Ascending aorta (tissue), 1 donor: ENCODE measurements around the genes FAM83B and GFRAL.

GRCh38 chr6:53633824-53634755 lies 31.5 kb downstream of the KLHL31 start:
- PRO-cap: no peak

DNA sequence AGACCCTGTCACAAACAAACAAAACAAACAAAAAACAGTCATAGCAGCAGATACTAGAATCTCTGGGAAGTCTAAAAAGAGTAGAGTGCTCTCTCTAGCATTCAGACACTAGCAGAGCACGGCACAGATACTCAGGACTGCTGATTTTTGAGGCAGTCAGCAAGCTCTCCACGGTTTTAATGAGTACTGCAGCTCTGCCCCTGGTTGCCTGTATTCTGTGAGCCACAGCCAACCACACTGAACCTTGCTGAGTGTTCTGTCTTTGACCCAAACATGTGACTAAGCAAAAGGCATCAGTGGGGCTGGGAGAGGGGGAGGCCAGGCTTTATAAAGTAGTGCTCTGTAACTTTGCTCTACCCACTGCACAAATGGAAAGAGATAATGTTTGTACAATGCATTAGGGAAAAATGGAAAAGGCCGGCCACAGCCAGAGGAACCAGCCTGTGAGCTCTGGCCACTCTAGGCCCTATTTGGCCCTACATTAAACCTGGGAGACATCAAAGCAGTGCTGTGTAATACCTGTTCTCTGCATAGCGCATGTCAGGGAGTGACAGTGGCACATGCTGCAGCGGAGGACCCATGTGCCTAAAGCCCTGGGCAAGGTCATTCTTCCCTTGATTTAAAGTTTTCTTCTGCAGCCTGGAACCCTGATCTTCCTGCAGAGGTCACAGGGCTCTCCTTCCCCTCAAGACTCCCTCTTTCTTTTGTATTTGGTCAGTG lies 22.0 kb downstream of the KLHL31 start:
- PRO-cap: no peak

GRCh38 chr6:53686548-53687041 lies 21.0 kb upstream of the KLHL31 start:
- PRO-cap: no peak

- PRO-cap: no peak
Observed at GRCh38 chr6:53793163-53793946, 1.4 kb upstream of the LRRC1 start.

DNA sequence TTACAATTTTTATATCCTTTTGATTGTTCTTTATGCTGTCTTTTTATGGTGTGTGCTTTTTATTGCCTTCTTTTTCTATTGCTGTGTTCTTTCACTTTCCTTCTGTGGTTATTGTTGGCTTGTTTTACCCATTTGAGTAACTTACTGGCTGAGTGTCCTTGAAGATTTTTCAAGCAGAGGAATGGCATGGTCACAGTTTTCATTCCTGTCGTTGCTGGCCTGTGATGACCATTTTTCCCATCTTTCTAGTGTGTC lies 30.9 kb downstream of the LRRC1 start:
- PRO-cap: unidirectional peak, plus-strand start at position 161 of the sequence

DNA sequence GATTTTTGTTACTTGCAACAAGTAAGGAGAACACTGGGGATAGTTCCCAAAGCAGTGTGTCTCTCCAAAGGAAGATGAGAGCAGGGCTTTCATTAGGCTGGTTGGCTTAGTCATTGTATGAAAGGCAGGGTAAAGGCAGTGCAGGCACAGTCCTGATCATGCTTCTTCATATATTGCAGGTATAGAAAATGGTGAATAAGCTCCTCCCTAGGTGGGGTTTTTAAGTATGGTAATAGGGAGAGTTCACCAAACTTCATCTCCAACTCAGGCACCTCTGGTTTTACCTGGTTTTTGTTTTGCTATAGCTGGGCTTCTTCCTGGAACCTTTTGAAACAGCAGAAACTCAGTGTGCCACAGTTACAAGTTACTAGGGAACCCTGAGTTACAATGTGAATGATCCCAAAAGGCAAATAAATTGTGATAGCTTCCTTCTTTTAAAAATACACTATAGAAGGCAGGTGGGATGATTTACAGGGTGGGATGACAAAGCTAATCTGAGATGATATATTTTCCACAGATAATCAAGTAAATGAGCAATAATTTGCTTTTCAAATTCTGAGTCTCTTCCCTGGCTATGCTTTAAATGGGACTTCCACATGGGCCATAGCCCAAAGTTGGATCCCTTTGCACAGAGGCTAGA lies 101.4 kb upstream of the MLIP start:
- PRO-cap: no peak

- PRO-cap: no peak
Observed at GRCh38 chr6:54037485-54037869, 73.8 kb upstream of the MLIP start.

DNA sequence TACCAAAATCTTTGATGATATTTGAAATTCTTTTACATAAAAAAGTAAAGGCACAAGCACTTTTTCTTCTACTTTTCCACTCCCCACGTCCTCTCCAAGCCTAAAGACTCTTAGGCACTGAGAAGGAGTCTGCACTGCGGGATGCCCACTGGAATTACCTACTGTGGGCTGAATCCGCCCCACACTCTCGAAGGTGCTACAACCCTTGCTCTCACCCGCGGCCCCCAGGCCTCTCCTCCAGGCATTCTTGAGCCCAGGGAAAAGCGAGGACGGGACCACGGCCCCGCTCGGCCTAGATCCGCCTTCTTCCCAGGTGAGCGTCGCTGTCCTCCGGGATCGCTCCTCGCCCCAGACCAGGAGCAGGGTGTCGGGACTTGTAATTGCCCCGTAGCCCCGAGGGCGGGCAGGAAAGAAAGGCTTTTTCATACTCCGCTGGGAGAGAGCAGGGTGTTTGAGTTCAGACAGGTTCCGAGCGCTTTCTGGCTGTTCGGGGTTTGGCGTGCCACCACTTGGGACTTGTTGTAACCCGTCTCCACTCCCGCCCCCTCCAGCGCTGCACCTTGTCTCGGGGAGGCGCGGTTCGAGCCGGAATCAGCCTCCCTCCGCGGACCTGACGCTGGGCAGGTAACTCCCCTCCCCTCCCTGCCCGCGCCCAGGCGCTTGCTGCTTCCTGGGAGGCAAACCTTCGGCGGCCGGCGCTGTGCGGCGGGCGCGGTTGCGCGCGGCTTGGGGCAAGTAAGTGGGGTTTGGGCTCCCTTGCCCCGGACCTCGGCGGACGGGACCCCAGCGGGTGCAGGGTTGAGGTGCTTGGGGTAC lies at the start of gene FAM83B:
TSS of gene FAM83B (plus strand) at position 680 of the 816 bp plus-strand sequence.
- PRO-cap: no peak

GRCh38 chr6:54847326-54848347 lies 1.1 kb downstream of the FAM83B start:
- PRO-cap: no peak

DNA sequence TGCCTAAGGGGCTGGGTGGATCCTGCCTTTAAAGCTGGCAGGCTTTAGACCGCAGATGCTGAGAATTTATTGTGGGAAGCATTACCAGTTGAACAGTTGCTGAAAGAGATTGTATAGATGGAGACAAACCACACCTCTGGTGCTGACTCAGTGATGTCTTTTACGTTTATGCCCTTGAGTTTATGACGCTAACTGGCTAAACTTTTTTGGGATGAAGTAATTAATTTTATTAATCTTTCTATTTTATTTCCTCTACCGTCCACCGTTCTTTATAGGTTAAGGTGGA lies 1.7 kb downstream of the FAM83B start:
- PRO-cap: no peak

DNA sequence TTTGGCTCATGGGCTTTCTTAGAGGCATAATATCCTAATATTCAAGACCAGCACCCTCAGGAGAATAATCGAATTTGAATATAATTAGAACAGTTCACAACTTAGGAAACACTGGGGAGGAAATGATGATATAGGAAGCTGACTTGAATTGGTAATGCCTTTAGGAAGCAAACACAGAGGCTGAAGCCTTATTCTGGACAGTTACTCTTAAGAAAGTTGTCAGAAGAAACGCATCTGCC lies at the start of gene GFRAL:
TSS of gene GFRAL (plus strand) at position 189 of the 239 bp plus-strand sequence.
- PRO-cap: no peak

DNA sequence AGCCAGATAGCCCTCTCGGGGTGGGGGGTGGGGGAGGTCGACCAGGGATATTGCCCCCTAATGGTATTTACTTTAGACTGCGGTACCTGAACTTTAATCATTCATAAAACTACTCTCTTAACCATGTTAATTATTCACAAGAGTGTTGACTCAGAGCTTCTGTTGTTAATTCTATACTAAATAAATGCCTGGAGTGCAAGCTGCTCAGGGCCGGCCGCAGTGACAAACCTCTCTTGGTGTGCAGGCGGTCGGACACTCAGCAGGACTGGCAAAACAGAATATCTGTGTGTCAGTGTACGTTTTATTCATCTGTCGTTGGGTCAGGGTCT lies 152.4 kb upstream of the COL21A1 start:
- PRO-cap: no peak

- PRO-cap: no peak
Observed at GRCh38 chr6:56527383-56527793, 280.0 kb upstream of the COL21A1 start.

GRCh38 chr6:56542281-56543133 lies 295.1 kb upstream of the COL21A1 start:
- PRO-cap: unidirectional peak, plus-strand start at chr6:56542499; bidirectional peak, plus-strand start at chr6:56543070, minus-strand start at chr6:56542884

DNA sequence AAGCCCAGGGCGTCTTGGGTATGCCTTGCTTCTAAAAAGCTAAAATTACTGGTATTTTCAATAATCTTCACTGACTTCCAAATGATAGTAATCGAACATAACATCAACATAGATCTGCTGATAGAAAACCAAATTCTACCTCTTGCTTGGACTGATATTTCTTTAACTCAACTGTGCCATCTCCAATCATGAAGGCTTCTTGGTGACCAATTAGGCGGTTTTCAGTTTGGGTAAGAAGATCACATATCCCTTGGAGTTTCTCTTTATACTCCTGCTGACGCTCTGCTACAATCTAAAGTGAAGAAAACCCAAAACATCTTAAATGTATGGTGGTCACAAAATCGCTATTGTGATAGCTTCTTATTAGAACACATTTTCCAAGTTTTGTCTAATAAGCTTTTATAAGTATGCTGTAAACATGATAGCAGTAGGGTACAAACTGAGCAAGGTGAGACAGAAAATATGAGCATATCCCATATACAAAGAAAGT lies 352.6 kb upstream of the COL21A1 start:
- PRO-cap: no peak

DNA sequence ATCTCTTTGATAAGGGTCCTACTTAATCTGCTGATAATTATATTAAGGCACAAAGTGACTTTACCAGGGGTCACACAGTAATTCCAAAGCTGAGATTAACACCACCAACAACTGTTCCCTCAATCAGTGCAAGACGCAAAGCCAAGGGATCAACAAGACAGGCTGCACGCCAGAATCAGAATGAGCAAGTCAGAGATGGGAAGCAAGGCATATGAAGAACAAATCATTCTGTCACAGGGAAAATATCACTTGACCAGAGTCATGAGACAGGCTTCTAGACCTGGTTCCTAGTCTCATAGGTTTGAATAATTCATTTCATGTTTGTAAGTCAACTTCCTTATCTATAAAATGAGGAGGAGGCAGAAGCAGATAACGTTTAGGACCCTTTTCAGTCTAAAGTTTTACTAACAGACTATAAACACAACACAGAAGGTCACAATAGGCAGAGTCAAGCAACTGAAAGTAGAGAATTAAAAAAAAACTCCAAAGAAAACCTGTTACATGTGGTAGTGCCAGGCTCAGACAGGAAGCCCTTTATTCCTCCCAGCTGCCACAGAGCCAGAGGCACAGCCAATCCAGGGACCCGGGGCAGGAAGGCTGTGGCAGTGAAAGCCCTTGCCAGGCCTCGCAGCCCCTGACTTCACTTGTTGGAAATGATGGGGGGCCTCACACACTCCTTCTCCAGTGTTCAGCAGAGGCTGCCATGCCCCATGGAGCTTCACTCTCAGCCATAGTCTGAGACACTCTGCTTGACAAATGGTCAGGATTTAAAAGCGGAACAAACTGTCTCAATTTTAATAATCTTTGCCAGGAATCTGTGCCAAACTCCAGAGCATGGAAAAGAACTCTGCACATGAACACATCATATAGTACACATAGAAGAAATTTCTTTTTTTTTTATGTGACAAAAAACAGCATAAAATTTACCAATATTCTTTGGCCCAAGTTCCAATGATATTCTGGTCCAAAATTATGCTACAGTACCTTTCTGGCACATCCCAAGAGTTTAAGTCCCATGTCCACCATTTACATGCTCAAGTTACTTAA lies 282.7 kb downstream of the DST start:
- PRO-cap: bidirectional peak, plus-strand start at position 340 of the sequence, minus-strand start at position 182 of the sequence

- PRO-cap: no peak
Observed at GRCh38 chr6:56740407-56740914, 214.2 kb downstream of the DST start.

DNA sequence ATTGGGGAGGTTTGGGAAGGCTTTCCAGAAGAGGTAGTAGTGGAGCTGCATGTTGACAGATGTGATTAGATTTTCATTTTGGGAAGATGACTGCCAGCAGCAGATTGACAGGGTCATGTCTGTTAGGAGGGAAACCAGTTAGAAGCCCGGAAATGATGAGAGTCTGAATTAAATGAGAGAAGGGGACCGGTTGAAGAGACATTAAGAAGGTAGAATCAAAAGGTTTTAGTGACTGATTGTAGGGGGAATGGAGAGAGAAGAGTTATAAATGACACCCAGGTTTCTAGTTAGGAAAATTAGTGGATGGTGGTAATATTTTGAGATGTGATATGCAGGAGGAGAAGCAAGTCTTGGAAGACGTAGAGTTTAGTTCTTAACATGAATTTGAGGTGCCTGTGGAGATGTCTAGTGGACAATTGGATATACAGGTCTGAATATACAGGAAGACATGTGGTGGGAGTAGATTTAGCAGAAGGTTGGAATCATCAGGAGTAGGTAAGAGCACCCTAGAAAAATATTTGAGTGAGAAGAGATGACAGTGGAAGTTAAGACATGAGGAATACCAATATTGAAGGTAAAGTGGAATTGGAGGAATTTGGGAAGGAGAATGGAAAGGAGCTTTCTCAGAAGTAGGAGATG lies 3.6 kb downstream of the PRIM2 start:
- PRO-cap: no peak

DNA sequence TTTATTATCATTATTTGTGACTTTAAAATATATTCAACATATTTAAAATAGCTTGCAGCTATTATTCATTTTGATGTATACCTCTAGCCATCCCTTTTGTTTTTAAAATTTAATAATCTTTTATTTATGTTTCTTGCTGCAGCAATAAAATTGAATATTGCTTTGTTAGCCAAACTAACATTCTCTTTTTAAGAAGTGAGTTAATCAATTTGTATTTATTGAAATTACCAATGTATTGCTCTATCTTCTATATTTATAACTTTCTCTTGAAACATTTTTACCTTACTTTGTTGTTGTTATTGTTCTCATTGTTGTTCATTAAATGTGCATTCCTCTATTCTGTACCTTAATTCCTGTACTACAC lies 1129.5 kb downstream of the KHDRBS2 start:
- PRO-cap: no peak

- PRO-cap: no peak
Observed at GRCh38 chr6:63448337-63448677, 124.0 kb upstream of the PTP4A1 start.